ENCODE data around the genes PFKFB1, FAM104B and ARHGEF9.

GRCh38 chrX:54993724-54994612 lies at the start of gene PFKFB1:
Gene PFKFB1, minus strand, starts transcription at chrX:54994188.
- PRO-cap, result no peak
- RAMPAGE, long total RNA, result no peak

- PRO-cap, result no peak
- RAMPAGE, long total RNA, result no peak
Observed at GRCh38 chrX:55007352-55008350, 7.5 kb downstream of the APEX2 start.

- PRO-cap, result bidirectional peak, plus-strand start at chrX:55161050, minus-strand start at chrX:55160864; bidirectional peak, plus-strand start at chrX:55161328, minus-strand start at chrX:55161107
- RAMPAGE, long total RNA, result no peak
Observed at GRCh38 chrX:55160569-55161531, at the start of gene FAM104B. Gene FAM104B, minus strand, starts transcription at chrX:55161185.

DNA sequence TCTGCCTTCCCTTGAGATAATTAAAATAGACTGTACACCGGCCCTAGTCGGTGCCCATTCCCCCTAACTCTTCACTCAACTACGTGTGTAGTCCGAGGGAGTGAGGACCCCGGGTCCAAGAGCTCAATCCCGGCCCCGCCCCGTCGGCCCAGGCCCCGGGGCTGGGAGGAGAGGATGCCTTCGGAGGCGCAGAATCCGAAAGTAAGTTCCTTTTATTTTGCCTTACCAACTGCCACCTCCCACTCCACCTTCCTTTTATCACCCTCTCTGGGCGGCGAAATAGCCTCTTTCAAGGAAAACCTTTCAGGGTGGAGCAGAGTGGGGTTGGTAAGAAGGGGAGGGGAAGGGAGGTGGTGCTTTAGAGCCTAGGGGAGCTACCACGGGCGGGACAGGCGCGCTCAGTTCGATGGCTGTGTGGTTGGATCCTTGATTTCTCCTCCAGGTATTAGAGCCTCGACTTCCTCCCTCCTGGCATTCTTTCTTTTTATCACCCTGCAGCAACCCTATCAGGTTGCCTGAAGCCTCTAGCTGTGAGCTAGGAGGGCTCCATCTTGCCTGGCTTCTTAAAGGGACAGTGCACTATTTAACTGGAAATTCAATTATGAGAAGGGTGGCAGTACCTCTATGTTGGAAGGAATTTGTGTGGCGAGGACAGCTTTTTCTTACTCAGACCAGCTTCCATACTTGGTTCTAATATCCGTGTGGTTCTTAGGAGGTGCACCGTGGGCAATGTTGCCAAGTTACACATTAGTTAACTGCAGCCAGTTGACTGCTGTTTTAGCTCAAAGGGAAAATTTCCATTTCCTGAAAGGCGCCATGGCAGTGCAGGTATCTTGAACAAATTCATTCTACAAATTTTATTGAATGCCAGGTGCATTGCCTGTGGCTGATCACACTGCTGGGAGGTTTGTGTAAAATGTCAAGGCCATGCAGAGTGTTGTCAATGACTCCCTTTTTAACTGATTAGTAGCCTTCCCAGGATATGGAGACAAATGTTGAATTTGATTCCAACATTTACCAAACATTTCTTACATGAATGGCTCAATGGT lies 191.4 kb downstream of the RRAGB start:
- PRO-cap, result unidirectional peak, minus-strand start at position 447 of the sequence
- RAMPAGE, long total RNA, result no peak

GRCh38 chrX:56782941-56784027 lies 54.2 kb downstream of the NBDY start:
- PRO-cap, result no peak
- RAMPAGE, long total RNA, result no peak

DNA sequence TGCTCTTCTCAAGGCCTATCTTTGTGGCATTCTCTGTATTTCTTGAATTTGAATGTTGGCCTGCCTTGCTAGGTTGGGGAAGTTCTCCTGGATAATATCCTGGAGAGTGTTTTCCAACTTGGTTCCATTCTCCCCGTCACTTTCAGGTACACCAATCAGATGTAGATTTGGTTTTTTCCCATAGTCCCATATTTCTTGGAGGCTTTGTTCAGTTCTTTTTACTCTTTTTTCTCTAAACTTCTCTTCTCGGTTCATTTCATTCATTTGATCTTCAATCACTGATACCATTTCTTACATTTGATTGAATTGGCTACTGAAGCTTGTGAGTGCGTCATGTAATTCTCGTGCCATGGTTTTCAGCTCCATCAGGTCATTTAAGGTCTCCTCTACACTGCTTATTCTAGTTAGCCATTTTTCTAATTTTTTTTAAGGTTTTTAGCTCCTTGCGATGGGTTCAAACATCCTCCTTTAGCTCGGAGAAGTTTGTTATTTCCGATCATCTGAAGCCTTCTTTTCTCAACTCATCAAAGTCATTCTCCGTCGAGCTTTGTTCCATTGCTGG lies 99.8 kb upstream of the SPIN4 start:
- PRO-cap, result no peak
- RAMPAGE, long total RNA, result no peak

DNA sequence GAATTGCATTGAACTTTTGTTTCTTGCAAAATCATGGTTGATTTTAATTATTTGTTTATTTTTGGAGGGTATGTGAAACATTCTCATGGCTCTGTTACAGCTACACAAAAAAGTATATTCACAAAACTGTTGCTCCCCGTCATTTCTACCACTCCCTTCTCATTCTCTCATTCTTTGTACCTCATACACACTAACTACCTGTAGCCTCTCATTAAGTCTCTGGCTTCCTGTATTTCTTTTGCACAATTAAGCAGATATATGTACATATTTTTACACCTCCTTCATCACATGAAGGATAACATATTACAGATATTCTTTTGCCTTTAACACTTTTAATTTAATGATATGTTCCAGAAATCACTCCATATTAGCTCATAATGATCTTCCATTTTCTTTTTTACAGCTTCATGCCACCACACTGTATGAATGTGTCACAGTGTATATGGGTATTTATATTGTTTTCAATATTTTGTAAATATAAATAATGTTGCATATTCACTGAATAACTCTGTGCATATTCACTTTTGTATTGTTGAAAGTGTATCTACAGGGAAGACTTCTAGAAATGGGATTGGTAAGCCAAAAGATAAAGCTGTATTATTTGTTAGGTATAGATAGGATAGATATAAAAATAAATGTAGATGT lies 204.6 kb upstream of the SPIN4 start:
- PRO-cap, result no peak
- RAMPAGE, long total RNA, result no peak

DNA sequence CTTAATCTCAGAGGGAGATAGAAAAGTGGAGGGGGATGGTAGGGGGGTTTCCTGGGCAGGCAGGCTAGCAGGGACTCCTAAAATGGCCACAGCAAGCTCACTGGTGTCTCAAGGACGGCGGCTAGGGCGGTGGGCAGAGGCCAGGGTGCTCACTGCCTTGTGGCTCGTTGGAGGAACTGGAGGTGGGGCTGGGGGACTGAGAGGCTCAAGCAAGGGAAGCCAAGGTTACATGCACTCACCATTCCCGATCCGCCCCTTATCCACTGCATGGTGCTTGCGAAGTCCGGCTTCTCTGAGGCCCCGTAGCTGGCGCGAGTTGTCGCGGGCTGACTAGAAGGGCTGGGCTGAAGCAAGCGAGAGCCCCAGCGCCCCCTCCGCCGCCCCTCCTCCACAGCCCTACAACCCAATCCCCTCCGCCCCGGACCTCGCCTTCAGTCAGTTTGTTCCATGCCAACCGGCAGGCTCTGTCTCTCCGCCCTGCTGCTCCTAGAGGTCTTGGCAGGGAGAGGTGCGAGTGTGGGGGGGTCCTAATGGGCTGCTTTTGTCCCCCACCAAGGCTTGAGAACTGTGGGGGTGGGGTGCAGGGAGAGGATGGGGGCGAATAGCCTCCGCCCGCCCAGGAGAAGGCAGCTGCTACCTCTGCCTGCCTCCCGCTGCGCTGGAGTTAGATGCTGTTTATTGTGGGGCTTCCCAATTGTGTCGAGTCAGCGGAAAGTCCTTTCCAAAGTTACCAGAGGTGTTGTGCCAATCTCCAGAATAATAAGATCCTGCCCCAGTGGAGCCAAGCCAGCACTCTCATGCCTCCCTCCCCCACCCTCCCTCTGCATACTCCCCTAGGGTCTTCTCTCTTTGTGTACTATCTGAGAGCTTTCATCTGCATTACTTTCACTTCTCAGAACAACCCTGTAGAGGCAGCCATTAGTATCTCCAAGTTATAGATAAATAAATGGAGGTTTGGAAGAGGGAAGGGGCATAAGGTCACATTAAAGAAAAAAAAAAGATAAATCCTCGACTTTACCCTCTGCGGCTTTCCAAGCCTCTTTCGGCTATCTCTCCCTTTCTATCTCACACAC lies at the start of gene ARHGEF9:
ARHGEF9 (minus strand) TSS at position 338 of the 1,073 bp plus-strand sequence.
- PRO-cap, result bidirectional peak, plus-strand start at position 241 of the sequence, minus-strand start at position 294 of the sequence; bidirectional peak, plus-strand start at position 434 of the sequence, minus-strand start at position 466 of the sequence; bidirectional peak, plus-strand start at position 707 of the sequence, minus-strand start at position 698 of the sequence
- RAMPAGE, long total RNA, result start-site peak on the minus strand centred at position 297 of the sequence, 24 bp wide, 119 and 17 reads in 2 replicates; start-site peak on the minus strand centred at position 588 of the sequence, 228 bp wide, 10 and 6 reads in 2 replicates

DNA sequence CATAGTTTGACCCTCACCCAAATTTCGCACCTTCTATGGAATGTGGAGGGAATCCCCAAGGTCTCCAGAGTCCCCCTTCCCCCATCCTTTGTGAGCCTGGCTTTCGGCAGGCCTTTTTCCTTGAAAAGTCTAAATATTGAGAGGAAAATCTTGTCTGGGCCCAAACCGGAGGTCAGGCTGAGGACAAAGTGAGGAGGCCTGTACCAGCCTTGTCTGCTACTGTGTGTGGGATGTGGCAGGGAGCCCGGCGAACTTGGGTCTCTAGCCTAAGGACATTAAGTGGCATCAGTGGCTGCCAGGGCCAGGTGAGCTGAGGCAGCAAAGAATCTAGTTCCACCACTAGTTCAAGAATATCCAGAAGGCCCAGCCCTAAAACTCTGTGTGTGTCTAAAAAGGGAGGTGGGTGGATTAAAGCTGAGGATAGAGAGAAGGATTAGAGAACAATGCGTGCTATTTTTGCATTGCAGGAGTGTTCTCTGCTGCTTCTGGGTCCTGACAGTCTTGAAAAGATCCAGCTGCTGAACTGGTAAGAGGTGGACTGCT lies 1.1 kb upstream of the AMER1 start:
- PRO-cap, result no peak
- RAMPAGE, long total RNA, result no peak

DNA sequence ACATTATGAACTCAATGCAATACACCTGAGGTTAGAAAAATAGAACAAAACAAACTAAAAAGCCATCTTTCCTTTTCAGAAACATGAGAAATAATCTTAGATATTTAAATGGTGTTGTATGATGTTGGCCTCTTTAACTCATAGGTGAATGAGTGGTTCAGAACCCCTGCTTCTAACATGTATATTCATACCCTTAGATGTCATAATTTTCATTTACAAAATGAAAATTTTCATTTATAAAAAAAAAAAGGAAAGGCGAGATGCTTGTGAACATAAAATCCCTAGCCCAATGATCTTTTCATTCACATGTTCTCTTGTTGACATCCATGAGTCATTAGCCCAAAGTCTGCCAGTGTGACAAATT lies 25.1 kb downstream of the MTMR8 start:
- PRO-cap, result no peak
- RAMPAGE, long total RNA, result no peak

GRCh38 chrX:64975231-64975957 lies 856 bp downstream of the ZC4H2 start:
- PRO-cap, result bidirectional peak, plus-strand start at chrX:64975611, minus-strand start at chrX:64975583; bidirectional peak, plus-strand start at chrX:64975798, minus-strand start at chrX:64975751
- RAMPAGE, long total RNA, result no peak

DNA sequence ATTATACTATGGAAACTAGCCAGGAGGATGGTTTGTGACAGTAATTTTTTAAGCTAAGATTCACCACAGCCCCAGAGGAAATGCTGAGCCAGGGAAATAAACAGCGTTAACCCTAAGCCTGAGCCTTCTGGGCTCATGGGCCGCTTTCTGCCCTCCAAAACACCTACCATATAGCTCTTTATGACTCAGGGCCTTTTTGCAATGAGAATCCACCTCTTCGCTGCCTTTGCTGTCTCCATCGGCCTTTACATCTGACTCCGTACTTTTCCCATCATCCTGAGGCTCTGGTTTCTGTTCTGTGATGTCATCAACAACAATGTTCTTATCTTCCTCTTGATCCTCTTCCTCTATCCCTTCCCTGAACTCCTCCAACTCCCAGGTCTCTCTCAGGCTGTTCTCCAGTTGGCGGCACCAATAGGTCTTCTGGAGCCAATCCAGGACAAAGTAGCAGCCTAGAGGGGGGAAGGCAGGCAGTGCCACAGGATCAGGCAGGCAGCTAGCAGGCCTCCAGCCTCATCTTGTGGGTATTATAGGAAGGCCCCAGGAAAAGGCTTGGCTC lies 5.1 kb downstream of the LAS1L start:
- PRO-cap, result no peak
- RAMPAGE, long total RNA, result no peak

DNA sequence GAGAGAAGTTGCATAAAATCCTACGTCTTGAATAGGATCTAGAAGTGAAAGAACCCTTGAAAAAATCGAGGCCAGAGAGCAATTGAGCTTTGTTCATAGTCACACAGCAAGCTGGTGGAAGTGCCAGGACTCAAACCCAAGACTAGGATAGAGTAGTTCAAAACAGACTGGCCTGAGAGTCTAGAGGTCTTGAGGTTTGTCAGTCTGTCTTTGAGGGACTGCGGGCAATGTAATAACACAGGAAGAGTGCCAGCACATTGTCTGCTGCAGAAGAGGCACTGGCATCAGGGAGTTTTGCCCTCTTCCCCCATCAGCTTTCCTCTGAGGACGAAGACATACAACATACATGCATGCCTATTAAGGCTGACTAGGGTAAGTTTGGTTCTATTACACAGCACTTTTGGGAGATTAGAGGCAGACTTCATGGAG lies 63.9 kb upstream of the LAS1L start:
- PRO-cap, result no peak
- RAMPAGE, long total RNA, result no peak

GRCh38 chrX:65635174-65635756 lies 32.2 kb upstream of the MSN start:
- PRO-cap, result no peak
- RAMPAGE, long total RNA, result no peak

DNA sequence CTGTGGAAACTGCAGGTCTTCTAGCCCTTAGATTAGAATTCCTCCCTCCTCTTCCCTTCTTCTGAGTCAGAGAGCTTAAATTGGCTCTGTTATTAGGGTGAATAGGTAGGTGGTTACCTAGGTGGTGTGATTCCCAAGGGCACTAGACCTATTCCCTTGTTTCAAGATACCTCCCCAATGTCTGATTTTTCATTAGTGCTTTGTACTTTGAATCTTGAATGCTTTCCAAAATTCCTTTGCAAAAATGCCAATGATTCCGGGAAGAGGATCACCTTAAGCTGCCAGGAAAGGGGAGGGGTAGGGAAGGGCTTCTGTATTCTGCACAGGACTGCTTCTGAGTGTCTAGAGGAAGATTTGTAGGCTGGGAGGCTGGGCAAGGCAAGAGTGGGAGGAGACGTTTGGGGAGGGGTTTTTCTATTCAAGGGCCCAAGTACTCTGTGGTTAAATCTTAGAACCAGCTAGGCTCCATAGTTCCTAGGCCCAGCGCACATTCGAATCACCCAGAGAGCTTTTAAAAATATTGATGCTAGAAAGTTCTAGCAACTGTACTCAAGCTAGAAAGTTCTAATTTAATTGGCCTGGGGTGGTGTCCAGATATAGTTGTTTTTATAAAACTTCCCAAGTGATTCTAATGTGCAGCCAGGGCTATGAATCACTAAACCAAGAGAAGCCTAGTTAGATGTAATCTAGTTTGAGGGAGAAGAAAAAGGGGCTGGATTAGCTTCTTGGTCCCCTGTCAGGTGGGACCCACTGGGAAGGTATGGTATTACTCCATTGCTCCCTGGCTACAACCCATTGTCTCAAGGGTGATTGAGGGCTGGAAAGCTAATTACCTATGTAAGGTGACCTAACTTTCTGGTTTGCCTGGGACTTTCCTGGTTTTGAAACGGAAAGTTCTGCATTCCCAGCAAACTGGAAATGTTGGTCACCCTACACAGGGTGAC lies 24.2 kb upstream of the MSN start:
- PRO-cap, result no peak
- RAMPAGE, long total RNA, result no peak

- PRO-cap, result no peak
- RAMPAGE, long total RNA, result no peak
Observed at GRCh38 chrX:65678857-65679533, 11.5 kb downstream of the MSN start.

DNA sequence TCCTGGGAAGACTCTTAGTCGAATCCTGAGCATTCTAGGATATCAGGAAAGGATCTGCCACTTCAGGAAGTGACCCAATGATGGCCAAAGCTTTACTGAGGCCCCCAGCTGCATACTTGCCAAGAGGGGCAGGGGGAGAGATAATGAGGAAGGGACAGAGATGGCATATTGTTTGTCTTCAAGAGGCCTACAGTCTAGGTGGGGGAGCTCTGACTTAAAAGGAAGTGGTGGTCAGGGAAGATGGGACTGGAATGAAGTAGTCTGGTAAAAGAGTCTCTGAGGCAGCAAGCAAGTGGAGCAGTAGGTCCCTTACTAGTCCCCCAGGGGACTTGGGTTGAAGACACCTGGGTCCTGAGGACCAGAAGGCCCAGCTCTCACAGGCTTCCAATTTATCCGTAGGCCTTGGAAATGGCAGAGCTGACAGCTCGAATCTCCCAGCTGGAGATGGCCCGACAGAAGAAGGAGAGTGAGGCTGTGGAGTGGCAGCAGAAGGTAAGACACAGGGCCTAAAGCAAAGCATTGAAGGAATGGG lies 70.7 kb downstream of the MSN start:
- PRO-cap, result no peak
- RAMPAGE, long total RNA, result no peak

- PRO-cap, result no peak
- RAMPAGE, long total RNA, result no peak
Observed at GRCh38 chrX:65739653-65740528, 72.4 kb downstream of the MSN start.

DNA sequence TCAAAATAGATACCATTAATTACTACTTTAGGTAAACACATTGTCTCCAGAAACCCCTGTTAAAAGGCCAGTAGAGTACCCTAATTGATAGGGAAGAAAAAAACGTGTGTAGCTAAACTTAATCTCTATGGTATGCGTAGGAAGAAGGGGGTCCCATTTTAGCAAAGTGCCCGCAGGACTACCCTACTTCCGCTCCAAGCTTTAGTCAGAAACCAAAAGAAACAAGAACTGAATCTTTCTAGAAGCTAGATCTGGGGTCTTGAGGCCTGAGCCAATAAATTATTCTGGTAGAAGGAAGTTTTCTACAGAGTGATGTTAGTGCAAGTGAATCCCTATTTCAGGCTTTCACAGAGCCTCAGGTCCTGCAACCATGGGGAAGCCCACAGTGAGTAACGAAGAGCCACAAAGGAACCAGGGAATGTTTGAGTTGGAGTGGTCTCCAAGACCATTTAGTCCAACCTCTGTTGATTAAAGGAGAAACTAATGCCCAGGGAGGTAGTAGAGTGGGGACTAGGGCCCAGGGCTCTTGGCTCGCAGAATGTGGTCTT lies 26.3 kb downstream of the VSIG4 start:
- PRO-cap, result no peak
- RAMPAGE, long total RNA, result no peak

DNA sequence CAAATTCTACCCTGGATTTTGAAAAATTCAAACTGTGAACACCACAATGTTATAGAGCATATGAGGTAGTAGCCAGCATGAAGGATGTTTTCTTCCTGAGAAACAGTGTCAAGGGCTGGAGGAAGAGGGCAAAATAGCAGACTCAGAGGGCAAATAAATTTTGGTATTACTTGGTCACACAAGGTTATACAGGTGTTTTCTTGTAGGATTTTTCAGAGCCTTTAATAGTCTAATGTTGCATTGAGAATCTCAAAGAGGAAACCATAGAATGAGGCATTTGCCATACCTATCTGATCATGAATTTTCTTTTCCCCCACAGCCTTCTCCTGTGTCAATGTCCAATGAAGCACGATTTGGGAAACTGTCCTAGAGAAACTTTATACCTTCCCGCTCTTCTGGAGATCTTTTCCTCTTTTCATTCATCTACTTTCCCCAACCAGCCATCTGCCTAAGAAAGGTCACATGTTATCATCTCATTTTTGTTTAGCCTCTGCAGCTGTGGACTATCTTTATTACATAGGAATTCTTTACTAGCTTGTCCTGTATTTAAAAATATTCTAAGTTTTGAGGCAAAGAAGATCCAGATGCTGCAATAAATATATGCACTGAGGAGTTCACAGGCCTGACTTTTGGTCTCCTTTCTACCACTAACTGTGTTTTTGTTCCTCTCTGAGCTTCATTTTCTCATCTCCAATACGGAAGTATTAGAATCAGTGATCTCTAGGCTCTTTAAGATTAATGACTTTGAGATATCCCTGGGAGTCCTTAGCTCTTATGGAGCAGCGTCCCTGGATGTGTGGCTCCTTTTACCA lies 19.9 kb downstream of the VSIG4 start:
- PRO-cap, result no peak
- RAMPAGE, long total RNA, result no peak

Data from GM23338 (cell line).